Gastroesophageal sphincter (tissue), 4 donors: Measurements from ENCODE around the gene GPR6.

GRCh38 chr6:109300031-109300740 lies 82.1 kb downstream of the CD164 start:
- PRO-cap = bidirectional peak, plus-strand start at chr6:109300496, minus-strand start at chr6:109300371
- RAMPAGE, long total RNA, 4 experiments = no peak in any of the 4 experiments

DNA sequence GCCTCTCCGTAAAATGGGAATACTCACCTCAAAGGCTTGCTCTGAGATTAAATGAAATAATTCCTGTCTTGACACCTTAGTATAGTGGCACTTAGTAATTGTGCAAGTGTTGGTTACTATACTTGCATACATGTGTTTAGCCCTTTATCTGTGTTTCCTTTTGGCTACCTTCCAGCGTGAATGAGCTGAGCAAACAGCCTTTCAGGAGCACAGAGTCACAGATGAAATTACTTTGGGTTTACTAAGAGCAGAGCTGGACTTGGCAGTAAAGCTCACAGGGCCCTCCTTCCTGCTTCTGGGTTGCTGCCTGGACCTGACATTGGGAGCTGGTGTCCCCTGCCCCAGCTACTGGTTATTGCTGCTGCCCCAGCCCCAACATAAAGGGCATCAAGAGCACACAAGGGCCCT lies 32.7 kb downstream of the CD164 start:
- PRO-cap = no peak
- RAMPAGE, long total RNA, 4 experiments = no peak in any of the 4 experiments

DNA sequence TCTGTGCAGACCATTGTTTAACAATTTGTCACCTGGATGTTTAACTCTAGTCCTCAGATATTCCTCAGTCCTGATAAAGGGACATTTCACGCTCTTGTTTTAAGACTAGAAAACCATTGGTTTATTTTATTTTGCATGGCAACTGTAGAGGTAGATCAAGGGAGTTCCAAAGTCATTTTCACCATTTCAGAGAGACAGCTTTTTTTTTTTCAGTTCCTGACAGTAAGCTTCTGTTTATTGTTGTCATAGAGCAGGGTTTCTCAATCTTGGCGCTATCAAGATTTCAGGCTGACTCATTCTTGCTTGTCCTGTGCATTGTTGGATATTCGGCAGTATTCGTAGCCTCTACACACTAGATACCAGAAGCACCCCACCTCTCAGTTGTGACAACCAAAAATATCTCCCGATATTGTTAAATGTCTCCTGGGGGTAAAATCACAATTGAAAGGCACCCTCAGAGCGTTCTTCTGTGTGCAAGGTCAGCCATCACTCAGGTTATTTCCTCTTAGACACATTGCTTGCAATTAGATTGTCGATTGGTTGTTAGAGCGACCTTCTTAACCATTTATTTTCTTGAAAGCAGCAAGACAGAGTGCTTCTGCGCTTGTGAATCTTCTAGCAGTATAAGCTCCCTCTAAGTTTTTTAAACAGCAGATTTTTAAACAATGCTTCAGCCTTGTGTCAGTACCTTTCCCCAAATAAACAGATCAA lies 2.2 kb upstream of the CD164 start:
- PRO-cap = no peak
- RAMPAGE, long total RNA, 4 experiments = no peak in any of the 4 experiments

GRCh38 chr6:109455008-109455516 lies 510 bp downstream of the MICAL1 start:
- PRO-cap = no peak
- RAMPAGE, long total RNA, 4 experiments = no peak in any of the 4 experiments

GRCh38 chr6:109456148-109456561 lies 583 bp upstream of the MICAL1 start:
- PRO-cap = no peak
- RAMPAGE, long total RNA, 4 experiments = no peak in any of the 4 experiments

GRCh38 chr6:109472681-109473243 lies 10.3 kb downstream of the ZBTB24 start:
- PRO-cap = no peak
- RAMPAGE, long total RNA, 4 experiments = no peak in any of the 4 experiments

DNA sequence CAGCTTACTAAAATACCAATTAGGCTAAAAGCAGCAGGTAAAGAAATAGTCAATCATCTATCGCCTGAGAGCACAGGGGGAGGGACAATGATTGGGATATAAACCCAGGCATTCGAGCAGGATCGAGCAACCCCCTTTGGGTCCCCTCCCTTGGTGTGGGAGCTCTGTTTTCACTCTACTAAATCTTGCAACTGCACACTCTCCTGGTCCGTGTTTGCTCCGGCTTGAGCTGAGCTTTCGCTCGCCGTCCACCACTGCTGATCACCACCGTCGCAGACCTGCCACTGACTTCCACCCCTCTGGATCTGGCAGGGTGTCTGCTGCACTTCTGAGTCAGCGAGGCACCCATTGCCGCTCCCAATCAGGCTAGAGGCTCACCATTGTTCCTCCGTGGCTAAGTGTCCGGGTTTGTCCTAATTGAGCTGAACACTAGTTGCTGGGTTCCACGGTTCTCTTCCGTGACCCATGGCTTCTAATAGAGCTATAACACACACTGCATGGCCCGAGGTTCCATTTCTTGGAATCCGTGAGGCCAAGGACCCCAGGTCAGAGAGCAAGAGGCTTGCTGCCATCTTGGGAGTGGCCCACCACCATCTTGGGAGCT lies 98.7 kb upstream of the GPR6 start:
- PRO-cap = no peak
- RAMPAGE, long total RNA, 4 experiments = no peak in any of the 4 experiments

- PRO-cap = no peak
- RAMPAGE, long total RNA, 4 experiments = no peak in any of the 4 experiments
Observed at GRCh38 chr6:109977909-109978565, at the start of gene GPR6. GPR6 (plus strand) TSS chr6:109978311.

- PRO-cap = no peak
- RAMPAGE, long total RNA, 4 experiments = no peak in any of the 4 experiments
Observed at GRCh38 chr6:110287751-110288076, 70.4 kb downstream of the METTL24 start.

DNA sequence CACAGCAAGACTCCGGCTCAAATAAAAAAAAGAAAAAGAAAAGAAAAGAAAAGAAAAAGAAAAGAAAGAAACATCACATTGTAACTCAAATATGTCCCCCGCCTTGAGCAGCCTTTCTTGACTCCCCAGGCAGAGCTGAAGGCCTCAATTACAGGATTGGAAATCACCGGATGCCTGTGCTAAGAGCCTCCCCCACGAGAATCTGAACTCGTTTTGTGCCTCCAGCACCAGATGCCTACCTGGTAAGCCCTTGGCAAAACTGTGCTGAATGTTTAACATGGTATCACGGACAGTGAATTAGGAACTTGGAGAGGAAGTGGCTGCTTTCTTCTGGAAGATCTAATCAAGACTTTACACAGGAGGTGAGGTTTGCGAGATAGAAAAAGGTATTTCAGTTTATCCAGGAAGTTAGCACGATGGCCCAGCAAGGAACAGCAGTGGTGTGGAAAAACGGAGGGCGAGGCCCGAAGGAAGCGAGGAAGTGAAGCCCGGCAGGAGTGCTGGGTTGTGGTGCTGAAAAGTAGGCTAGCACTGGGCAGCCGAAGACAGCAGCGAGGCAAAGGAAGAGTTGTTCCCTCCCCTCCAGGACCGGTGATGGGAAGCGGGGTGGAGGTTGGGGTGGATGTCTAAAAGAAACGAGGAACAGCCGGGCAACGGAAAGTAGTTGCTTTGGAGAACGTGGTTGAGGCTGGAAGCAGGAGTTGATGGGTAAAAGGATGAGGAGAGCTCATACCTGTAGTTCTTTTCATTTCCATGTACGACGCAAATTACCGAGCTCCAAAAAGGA lies 1.5 kb downstream of the METTL24 start:
- PRO-cap = bidirectional peak, plus-strand start at position 531 of the sequence, minus-strand start at position 522 of the sequence
- RAMPAGE, long total RNA, 4 experiments = no peak in any of the 4 experiments

DNA sequence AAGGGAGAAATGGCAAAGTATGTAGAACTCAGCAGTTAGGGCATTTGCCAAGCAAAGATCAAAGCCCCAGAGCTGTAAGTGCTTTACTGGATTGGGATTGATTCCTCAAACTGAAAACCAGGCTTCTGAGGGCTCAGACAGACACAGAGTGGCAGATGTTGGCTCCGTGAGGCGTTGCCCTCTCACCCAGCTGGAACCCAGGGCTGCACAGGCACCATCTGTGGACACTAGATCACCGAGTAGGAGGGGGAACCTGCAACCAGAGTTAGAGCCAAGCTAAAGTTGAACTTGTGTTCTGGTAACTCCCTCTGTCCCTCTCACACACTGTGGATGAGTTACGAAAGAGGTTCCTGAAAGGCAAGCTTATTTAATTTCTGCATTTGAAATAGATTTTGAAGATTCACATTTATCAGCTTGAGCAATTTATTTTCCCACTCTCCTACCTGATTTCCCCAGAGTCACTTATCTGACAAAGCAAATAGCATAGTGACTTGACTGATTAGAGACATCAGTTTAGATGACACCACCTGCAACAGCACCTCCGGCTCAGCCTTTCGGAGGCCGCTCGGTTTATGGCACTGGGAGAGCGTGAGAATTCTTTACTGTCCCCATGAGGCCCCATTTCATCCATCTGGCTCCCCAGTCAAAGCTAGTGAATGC lies 48.3 kb downstream of the RPF2 start:
- PRO-cap = no peak
- RAMPAGE, long total RNA, 4 experiments = no peak in any of the 4 experiments

- PRO-cap = no peak
- RAMPAGE, long total RNA, 4 experiments = no peak in any of the 4 experiments
Observed at GRCh38 chr6:111105509-111105983, 18.2 kb downstream of the SLC16A10 start.

DNA sequence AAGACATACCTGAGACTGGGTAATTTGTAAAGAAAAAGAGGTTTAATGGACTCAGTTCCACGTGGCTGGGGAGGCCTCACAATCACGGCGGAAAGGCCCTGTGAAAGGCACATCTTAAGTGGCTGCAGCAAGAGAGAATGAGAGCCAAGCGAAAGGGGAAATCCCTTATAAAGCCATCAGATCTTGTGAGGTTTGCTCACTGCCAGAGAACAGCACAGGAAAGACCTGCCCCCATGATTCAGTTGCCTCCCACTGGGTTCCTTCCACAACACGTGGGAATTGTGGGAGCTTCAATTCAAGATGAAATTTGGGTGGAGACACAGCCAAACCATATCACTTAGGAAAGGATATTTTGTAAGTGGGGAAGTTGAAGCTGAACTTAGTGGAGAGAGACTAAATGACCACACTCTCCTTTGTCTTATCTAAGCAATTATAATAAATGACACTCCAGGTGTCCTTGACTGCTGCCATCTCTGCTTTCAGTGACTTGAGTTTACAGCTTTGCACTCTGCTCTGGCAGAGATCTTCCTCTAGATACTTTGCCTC lies 31.9 kb downstream of the MFSD4B start:
- PRO-cap = no peak
- RAMPAGE, long total RNA, 4 experiments = no peak in any of the 4 experiments

DNA sequence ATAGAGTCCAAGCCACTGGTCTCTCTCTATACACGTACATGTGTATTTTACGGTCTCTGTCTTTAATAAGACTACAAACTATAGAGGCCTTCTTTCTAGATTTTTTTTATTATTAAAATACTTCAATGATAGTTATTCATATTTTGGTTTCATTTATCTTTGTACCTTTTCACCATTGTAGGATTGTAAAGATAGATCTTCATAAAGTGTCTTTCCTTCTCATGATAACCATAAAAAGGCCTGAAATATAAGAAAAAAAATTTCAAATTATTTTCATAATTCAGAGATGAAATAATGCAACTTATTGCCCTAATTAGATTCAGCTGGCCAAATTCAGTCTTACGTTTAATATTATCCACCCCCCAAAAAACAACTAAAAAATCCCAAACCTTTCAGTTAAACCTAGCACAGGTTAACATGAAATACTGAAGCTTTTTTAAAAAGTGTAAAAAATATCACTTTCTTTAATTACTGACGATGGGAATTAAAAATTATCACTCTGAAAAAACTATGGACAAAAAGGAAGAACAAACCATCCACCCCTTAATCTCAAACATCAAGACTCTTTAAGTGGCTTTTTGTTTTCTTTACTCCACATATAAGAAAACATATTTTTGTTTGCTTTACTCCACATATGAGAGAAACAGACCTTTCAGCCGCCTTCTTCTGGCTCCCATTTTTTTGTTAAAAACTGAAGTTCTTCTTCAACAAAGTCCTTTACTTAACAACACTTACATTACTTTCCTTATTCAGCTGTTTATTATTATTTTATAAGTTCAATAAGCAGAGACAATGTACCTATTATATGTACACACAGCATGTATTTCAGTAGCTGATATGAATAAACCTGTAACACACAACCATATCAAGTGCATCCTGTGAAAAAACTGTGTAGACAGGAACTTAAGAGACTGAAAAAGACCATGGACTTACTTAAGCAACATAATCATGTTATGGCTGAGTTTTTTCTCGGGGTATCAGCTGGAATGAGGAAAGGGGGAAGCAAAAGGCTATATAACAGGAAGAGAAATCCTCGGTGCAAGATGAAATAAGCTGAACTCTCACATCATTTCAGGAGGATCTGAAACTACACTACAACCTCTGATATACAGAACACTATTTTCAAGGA lies 71.3 kb downstream of the REV3L start:
- PRO-cap = no peak
- RAMPAGE, long total RNA, 4 experiments = start-site peak on the minus strand in 1 of 4 experiments, centred at position 783 of the sequence, 8 reads per replicate

DNA sequence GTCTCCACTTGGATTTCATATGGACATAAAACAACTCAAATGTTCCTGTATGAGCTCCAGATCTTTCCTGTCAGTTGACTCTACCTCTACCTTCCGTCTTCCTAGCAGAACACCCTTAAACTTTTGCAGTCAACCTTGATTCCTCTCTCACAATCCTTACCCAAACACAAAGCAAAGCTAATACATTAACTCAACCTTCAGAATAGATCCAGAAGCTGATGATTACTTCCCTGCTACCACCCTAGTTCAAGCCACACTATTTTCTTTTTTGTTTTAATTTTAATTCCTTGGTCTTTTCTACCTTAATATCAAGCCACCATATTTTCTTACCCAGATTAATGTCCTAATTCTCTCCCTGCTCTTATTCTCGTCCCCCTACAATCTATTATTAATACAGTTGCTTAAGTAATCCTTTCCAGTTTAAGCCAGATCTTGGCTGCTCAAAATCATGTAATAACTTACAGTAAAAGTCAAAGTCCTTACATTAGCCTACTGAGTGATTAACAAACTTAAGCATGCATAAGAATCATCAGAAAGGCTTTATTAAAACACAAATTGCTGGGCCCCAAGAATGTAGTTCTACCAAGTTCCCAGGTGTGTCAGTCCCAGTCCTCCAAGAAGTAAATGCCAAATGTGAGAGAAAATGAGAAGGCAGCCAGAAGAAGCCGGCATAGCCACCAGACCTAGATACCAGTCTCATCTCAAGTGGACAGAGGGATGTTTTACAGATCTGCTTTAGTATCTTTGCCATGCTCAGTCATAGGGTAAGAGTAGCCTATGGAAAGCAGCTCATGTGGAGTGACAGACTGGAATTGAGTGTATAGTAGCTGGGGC lies 68.2 kb downstream of the REV3L start:
- PRO-cap = no peak
- RAMPAGE, long total RNA, 4 experiments = start-site peak on the minus strand in 1 of 4 experiments, centred at position 243 of the sequence, 12 reads per replicate

DNA sequence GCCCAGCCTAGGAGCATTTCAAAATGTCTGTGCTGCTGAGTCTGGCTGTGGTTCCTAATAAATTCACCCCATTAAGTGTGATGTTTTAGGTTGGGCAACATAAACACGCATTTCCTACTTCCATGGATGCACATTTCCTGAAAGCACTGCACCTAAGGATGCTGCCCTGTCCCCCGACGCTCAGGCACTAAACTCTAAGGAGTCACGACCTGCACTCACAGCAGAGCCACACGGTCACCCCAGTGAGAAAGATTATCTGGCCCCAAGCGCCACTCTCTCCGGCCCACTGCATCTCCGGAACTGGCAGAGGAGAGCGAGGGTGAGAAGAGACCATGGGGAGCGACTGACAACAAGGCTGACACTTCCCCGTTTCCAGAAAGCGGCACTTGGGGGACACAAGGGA lies 1.1 kb downstream of the REV3L start:
- PRO-cap = no peak
- RAMPAGE, long total RNA, 4 experiments = no peak in any of the 4 experiments

DNA sequence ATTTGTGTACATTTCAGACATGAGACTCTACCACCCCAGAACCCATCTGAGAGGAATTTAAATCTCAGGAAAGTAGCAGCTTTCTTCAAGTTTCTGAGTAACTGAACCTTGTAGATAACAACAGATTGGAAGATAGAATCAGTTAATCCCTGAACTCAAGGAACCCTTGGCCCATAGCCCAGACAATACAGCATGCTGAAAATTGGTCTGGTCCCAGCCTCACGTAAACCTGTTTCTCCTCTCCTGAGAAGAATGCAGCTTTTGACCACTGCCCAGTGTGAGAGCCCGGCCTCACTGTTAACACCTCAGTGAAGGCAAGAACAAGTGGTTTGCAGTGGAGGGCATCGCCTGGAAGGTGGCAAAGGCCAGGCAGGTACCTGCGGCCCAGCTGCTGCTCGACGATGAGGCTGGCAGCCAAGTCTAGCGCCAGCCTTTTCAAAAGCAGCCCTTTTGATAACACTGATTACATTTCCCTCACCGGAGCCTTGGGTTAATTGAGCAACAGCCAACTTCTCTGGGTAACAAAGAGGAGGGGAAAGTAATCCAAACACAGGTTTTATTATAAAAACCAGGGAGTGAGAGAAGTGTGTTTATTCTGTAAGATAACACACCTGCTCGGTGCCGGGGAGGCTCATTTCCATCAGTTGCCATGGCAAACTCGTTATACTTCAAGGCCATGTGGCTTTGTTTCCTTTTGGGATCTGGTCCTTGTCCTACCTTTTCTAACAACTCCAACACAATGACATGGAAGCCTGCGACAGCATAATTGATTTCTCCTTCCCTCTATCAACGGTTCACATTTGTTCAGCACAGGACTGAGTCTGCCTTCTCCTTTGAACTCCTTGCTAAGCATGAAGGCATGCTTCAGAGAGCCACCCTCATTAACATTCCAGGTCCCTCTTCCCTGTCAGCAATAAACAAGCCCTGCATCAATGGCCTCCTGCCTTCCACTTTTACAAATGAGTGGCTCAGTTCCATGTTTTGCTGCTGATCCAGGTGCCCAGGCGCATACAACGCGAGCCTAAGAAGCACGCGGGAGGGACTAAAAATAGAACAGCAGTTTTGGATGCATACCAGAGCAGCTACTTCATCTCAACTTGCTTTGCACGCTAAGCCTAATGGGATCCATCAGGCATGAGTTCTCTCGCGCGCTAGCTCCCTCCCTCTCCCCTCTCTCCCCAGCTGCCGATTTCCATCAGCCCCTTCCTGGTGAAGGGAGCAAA lies 53.8 kb downstream of the TRAF3IP2 start:
- PRO-cap = bidirectional peak, plus-strand start at position 1,118 of the sequence, minus-strand start at position 853 of the sequence
- RAMPAGE, long total RNA, 4 experiments = no peak in any of the 4 experiments

DNA sequence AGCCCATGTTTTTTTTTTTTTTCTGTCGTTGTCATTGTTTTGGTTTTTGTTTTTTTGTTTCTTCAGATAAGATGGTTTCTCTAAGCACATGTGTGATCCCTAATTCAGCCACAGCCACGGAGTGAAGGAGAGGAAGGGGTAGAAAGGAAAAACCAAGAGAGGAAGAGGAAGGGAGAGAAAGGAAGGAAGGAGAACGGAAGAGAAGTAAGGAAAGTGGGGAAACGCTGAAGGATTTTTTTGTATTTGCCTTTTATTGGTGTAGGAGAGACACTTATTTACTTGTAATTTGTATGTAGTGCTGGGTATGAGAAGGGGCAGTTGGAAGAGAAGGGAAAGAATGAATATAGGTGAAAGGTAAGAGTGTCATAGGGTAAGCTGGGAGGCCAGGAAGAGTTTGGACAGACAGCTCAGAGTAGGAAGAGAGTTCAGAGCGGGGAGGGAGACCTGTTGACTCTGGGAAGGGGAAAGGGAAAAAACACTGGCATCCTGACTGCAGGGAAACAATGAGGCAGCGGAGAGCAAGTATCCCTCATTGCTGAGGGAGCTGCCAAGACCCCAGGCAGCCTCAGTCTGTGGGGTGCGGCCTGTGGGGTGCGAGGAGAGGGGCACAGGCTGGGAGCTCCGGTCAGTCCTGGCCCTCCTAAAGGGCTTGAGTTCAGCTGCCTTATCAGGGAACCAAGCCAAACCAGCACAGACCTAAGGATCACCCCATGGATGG lies 3.2 kb downstream of the TRAF3IP2 start:
- PRO-cap = no peak
- RAMPAGE, long total RNA, 4 experiments = no peak in any of the 4 experiments

DNA sequence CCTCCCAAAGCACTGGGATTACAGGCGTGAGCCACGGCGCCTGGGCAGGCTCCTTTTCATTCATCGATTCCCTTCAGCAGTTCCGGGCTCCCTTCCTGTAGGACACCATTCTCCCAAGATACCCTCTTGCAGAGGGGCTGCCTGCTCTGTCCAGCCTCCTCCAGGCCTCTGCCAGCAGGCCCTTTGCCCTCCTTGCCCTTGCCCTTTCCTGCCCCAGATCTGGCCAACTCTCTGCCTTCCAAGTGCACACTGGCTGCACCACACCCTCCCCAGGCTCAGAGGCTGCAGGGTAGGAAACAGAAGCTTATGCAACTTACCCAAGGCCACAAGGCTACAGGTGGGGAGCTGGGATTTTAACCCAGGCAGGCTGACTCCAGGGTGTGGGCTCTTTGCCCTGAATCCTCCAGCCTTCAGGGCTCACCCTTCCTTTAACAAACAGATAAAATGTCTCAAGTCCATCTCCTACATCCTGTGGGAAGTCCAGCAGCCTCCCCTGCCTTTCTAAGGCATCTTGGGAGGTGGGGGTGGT lies 14.4 kb upstream of the TRAF3IP2 start:
- PRO-cap = no peak
- RAMPAGE, long total RNA, 4 experiments = no peak in any of the 4 experiments

GRCh38 chr6:111685085-111685396 lies 79.4 kb upstream of the TRAF3IP2 start:
- PRO-cap = unidirectional peak, plus-strand start at chr6:111685335
- RAMPAGE, long total RNA, 4 experiments = no peak in any of the 4 experiments